ENCODE data around the genes TTLL4, ZFAND2B and STK11IP.

DNA sequence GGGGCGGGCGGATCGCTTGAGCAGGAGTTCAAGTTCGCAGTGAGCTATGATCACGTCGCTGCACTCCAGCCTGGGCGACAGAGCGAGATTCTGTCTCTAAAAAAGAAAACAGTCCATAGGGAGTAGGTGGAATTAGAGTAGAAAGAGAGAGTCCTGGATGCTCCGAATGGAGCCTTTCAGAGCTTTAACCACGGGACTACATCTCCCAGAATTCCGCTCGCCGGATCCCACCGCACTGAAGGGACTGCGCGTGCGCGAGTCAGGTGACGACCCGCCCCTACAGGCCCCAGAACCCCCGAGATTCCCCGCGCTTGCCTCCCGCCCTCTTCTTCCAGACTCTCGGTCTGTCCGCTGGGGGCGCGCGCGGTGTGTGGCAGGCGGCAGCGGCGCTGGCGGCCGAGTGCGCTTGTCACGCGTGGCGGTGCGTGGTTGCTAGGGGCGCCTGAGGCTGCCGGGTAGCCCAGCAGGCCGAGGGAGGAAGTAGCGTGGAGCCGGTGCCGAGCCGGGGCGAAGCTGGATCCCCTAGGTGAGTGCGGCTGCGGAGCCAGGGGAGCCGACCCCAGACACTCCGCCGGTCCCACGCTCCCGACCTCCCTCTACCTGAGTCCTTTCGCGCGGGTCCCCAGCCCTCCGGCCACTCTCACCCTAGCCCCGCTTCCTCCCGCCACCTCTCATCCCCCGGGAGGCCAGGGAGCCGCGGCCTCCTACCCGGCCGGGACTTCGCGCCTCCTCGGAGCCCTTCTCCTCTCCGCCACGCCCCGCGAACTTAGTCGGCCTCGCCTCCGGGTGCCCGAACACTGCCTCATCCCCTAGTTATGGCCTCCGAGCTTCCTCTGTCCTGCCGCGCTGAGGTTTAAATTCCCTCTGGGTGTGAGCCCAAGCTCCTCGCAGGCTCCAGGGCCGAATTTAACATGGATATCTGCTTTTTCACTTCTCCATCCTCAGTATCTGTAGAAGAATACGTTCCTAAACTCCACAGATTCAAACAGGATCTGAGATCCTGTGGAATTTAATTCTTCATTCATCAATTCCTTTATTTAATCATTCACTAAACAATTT is at the start of gene TTLL4:
Gene TTLL4, plus strand, starts transcription at position 324 of the 1,059 bp plus-strand sequence.
- PRO-cap, 10 experiments, result peak in 9 of 10 experiments; most common plus-strand start position 343 of the sequence (in 5); most common minus-strand start position 755 of the sequence (in 4)

DNA sequence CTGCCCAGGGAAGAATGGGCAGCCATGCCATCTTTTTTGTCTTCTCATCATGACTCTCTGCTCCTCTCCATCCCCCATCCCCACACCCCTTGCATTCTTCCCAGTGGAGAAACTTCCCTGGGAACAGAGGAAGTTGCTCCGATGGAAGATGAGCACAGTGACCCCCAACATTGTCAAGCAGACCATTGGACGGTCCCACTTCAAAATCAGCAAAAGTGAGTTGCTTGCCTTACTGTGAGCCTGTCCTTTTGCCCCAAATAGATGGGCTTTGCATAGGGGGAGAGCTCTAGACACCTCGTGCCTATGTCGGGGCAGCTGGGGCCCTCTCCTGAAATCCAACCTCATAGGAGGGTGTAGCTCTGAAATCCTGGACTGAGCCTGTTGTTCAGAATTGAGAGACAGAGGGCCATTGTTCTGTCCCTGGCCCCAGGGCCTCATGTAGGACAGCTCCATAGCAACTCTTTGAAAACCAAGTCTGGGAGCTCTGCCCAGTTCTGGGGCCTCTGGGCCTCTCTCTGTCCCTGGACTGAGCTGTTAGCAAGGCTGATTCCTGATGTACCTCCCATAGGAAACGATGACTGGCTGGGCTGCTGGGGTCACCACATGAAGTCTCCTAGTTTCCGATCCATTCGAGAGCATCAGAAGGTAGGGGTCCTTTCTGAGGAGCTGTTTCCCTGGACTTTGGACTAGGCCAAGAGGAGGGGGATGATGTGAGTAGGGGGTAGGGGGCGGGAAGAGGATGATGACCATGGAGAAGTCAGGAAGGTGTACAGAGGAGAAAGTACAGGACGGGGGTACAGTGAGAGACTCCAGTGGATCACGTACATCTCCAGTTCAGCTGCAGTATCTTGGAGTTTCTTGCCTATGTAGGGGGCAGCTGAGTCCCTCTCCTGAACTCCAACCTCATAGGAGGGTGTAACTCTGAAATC is 35.2 kb downstream of the TTLL4 start:
- PRO-cap, 10 experiments, result peak in 8 of 10 experiments; most common plus-strand start position 567 of the sequence (in 4); most common minus-strand start position 528 of the sequence (in 6)

GRCh38 chr2:218820678-218821036 is 38.7 kb downstream of the CYP27A1 start:
- PRO-cap, 10 experiments, result peak in 1 of 10 experiments; most common plus-strand start chr2:218820961 (in 1)

DNA sequence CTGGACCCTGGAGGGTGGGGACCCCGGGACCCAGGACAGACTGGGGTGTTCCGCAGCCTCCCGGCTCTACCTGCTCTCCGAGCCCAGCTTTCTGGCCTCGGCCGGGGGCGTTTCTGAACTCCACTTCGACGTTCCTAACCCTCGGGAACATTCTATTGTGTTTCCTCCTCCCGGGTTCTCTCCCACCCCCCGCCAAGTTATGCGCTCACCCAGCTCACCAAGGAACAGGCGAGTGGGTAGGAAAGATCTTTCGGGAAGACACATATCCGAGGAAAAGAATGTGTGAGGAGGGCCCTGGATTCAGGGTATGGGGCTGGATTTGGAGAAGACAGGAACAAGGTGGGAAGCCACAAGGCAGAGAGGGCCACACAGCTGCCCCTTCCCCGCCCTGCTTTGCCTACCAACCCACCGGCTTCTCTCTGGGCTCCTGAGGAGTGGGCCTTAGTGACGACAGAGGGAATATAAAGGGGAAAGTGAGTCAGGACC is 582 bp downstream of the WNT6 start:
- PRO-cap, 10 experiments, result peak in 1 of 10 experiments; most common minus-strand start position 93 of the sequence (in 1)

DNA sequence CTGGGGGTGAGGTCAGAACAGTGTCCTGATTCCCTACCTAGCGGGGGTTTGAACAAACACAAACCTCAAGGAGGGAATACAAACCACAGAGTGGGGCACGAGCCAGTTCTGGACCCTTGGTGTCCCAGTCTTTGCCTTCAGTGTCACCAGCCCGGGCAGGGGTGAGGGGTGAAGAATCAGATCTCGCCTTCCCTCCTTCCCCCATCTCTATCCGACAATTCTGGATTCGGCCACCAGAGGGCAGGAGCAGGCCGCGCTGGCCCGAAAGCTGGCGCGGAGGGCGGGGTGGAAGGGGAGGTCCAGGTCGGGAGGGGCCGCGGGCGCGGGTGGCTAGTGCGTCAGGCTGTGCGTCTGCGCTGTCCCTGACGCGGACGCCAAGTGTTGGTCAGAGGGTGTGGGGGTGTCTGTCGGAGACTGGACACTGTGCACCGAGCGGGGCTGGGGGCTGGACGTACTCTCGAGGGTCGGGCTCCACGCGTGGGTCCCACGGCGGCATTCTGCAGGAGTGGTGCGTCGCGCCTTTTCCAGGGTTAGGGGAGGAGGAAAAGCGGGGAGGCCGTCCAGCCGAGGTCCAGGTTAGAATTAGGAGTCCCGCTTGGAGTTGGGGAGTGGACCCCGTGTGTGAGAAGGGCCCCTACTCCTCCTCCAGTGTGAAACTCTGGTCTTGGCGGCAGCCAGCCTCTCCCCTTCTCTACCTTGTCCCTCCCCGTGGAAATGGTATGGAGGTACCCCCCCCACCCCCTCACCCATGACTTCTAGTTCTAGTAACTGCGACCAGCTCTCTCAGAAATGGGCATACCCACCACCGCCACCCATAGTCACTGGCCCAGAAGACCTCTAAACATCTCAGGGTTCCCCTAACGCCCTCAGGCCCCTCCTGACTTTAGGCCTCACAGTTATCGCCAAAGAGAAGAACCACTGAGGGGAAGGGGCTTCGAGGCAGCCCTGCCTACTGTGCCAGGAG is 3.0 kb upstream of the CRYBA2 start:
- PRO-cap, 10 experiments, result peak in 10 of 10 experiments; most common plus-strand start position 388 of the sequence (in 10); most common minus-strand start position 311 of the sequence (in 1)

- PRO-cap, 10 experiments, result peak in 1 of 10 experiments; most common plus-strand start chr2:218998850 (in 1); most common minus-strand start chr2:218998748 (in 1)
These were observed 5.3 kb upstream of the CRYBA2 start for GRCh38 chr2:218998480-218999050.

DNA sequence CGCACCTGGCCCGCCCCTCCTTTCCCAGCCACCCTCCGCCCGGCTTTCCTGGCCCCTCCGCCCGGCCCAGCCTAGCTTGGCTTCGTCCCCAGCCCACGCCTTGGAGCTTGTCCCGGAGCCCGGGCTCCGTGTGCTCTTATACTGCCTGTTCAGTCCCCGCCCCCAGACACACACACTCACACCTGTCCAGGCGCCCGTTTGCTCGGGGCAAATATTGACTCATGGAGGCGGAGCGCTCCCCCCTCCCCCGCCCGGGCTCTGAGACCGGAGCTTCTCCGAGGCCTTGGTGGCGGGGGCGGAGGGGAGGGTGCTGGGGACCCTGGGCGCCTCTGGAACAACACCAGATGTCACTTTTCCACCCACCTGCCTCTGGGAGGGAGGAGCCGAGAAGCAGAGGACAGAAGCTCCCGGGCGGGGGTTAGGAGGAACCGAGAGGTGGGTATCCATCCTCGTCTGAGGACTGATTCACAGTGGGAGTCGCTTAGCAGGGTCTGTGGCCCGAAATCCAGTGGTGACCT is 8.7 kb upstream of the CRYBA2 start:
- PRO-cap, 10 experiments, result peak in 10 of 10 experiments; most common plus-strand start position 362 of the sequence (in 2); most common minus-strand start position 112 of the sequence (in 7)

GRCh38 chr2:219049257-219049715 is 8.0 kb upstream of the CFAP65 start:
- PRO-cap, 10 experiments, result no peak in any of the 10 experiments

DNA sequence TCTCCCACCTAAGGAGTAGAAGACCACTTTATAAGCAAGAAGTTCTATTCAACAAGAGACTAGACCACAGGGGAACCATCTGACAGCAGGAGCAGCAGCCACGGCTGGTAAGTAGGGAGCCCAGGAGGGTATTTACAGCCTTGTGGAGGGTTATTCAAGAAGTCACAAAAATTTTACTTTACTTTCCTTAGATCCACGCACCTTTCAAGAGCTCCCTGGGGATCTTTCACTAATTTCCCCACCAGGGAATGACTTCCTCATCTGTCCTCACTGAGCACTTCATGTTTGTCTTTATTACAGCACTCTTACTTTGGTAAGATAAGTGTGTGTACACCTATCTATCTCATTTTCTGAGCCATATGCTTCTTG is 38.6 kb downstream of the NHEJ1 start:
- PRO-cap, 10 experiments, result peak in 4 of 10 experiments; most common minus-strand start position 74 of the sequence (in 4)

GRCh38 chr2:219206612-219207600 is at the start of gene ZFAND2B:
ZFAND2B (plus strand) TSS chr2:219206782.
- PRO-cap, 10 experiments, result peak in 10 of 10 experiments; most common plus-strand start chr2:219206782 (in 6); most common minus-strand start chr2:219206685 (in 7)

DNA sequence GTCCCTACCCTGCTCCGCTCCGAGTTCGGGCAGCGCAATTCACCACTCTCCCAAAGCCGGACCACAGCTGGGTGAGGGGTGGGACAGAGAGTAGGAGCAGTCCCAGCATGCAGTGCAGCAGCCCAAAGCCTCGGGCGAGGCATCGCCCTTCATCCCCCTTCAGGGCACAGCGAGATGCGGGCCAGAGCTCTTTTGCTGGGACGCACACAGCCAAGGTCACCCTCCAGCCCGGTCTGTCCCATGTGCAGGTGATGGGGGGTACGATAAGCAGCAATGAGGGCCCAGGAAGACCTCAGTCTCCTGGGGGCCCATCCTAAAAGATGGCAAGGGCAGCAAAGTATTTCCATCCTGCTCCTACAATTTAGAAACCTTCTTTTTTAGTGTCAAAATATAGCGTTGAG is 667 bp upstream of the ABCB6 start:
- PRO-cap, 10 experiments, result no peak in any of the 10 experiments

GRCh38 chr2:219285806-219287035 is 7.1 kb downstream of the DNAJB2 start:
- PRO-cap, 10 experiments, result no peak in any of the 10 experiments

DNA sequence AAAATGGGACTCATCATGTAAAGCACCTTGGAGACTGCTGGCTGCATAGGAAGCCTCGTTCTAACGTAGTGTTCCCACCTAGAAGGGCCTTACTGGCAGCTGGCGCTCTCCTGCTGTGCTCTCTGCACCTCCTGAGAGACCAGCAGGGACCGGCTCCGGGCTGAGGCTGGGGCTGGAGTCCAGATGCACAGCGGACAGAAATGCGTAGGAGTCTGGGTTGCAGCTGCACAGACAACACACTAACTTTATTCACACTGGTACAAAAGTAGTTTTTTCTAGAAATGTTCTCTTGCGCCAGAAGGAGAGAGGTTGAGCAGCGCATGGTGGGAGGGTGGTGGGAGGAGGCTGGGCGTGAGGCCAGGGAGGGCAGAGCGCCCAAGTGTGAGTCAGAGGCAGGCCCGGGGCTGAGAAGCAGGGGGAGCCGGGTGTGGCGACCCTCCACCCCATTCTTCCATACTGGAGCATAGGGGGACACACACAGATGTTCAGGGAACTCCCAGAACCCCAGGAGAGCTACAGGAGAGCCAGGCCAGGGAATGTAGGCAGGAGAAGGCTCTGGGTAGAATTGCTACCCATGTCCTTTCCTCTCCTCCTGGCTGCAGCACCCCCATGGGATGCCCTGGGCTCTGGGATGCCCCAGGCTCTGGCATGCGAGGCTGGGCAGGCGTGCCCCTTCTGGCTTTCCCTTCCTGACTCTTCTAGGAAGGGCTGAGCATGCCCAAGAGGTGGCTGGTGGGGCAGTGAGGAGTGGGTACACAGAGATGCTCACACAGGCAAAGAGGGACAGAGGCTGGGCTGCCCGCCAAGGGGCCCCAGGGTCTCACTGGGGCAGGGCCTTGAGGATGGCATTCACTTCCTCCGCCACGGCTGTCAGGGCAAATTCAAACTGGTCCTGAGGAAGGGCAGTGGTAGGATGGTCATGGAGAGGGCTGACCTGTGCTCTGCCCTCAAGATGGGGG is 10.5 kb downstream of the DNAJB2 start:
- PRO-cap, 10 experiments, result peak in 1 of 10 experiments; most common plus-strand start position 389 of the sequence (in 1); most common minus-strand start position 168 of the sequence (in 1)

GRCh38 chr2:219404206-219405494 is 13.5 kb upstream of the DES start:
- PRO-cap, 10 experiments, result no peak in any of the 10 experiments

- PRO-cap, 10 experiments, result no peak in any of the 10 experiments
These were observed 25.5 kb upstream of the SPEGNB start for GRCh38 chr2:219470197-219471088.

DNA sequence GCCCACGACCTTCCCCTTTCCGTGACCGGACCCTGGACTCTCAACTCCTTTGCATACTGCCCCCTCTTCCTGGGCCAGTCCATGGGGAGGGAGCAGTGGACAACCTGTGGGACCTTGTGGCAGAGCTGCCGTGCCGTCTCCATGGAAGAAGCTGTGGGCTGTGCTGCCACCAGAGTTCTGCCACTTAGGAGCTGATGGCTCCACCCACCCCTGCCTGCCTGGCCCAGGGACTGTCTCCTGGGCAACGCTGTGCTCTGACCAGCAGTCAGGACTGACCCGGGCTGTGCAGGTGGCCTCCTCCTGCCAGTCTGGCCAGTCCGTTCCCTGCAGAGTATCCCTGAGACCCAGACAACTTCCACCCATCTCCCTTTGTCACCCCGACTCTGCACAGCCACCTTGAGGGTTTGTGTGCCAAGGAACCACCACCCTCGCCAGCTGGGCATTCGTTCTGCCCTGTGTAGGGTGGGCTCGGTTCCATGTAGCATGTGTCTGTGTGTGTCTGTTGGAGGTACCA is 12.8 kb downstream of the ASIC4 start:
- PRO-cap, 10 experiments, result no peak in any of the 10 experiments

DNA sequence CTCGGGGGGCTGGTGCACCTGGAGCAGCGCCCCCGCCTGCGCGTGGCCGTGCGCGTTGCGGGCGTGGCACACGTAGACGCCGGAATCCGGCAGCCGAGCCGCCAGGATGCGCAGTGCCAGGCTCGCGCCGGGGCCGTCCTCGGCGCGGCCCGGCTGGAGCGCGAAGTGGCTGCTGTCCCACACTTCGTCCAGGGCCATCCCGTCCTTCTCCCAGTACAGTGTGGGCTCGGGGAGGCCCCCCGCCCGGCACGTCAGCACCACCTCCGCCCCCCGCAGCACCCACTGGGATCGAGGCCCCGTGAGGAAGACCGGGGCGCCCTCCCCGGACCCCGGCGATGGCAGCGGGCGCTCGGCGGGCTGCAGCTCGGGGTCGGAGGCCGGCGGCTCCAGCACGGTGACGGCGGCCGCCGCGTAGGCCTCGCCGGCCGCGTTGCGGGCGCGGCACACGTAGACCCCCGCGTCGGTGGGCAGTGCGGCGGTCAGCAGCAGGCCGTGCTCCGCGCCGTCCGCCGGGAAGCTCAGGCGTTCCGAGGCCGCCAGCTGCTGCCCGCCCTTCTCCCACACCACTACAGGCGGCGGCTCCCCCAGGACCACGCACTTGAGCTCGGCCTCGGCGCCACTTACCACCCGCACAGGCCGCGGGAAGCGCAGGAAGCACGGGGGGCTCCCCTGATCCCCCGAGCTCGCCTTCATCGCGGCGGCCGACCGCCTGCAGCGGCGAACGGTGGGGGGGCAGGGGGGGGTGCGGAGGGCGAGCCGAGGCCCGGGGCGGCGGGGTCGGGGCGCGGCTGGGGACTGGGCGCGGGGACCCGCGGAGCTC is 589 bp downstream of the OBSL1 start:
- PRO-cap, 10 experiments, result peak in 8 of 10 experiments; most common plus-strand start position 130 of the sequence (in 5); most common minus-strand start position 78 of the sequence (in 2)

- PRO-cap, 10 experiments, result no peak in any of the 10 experiments
These were observed 4.7 kb downstream of the INHA start for GRCh38 chr2:219576414-219577555.

GRCh38 chr2:219597438-219598635 is at the start of gene STK11IP:
STK11IP (plus strand) TSS chr2:219597857.
- PRO-cap, 10 experiments, result peak in 10 of 10 experiments; most common plus-strand start chr2:219598183 (in 9); most common minus-strand start chr2:219597746 (in 8)

DNA sequence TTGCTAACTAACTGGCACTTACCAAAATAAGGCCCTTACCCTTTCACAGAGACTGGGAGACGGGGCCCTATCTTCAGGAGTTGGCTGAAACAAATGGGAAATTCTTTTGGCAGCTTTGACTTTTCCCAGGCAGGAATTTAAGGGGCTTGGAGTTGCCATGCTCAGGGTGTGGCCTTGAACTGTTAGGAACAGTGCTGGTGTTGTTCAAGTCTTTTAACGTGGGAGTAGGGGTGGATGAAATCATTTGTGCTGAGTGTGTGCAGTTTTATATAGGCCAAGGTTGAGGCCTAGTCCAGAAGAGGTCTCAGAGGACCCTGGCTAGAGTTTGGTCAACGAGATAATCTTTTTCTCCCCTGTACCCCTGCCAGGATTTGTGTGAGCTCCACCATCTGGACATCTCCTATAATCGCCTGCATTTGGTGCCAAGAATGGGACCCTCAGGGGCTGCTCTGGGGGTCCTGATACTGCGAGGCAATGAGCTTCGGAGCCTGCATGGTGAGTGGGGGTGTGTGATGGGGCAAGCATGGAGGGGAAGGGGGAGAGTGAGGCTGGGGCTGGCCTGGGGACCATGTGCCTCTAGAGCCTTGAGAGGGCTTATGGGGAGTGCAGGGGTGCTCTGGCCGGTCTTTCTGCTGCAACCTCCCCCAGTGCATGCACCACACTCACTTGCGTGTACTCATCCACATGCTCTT is 7.7 kb downstream of the STK11IP start:
- PRO-cap, 10 experiments, result no peak in any of the 10 experiments

Data from Metastatic Breast Carcinoma in the Brain (tissue), 10 donors.